Cardiac fibroblast (primary cell): ENCODE measurements around the genes RASSF4 and SYT15.

- RRBS: no CpG with 5 or more reads among the region's 6 CpGs
Measured at GRCh38 chr10:43456256-43456526, 19.3 kb downstream of the ZNF487 start.

DNA sequence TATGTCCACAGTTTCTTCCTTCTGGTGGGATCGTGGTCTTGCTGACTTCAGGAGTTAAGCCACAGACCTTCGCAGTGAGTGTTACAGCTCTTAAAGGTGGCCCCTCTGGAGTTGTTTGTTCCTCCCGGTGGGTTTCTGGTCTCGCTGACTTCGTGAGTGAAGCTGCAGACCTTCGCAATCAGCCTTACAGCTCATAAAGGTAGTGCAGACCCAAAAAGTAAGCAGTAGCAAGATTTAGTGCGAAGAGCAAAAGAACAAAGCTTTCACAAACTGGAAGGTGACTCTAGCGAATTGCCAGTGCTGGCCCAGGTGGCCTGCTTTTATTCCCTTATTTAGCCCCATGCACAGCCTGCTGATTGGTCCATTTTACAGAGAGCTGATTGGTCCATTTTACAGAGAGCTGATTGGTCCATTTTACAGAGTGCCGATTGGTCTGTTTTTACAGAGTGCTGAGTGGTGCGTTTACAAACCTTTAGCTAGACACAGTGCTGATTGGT, 111.0 kb upstream of the ZNF32 start:
- RRBS: no CpG with 5 or more reads among the region's 10 CpGs

DNA sequence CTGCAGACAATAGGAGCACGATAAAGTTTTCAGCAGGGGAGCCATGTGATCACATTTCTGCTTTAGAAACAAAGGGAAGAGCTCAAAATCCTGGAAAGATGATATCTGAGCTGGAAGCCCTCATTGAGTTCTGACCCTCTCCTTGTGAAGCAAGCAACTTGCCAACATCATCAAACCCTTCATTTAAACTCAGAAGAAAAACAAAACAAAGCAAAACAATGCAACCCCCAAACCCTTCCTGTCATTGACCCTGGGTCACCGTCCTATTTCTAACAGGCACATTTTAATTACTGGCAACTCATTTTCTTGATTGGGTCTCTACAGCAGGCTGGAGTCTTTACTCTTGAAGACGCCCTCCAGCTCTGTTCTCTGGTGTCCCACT, 198.3 kb upstream of the ZNF32 start:
- RRBS: no CpG with 5 or more reads among the region's 3 CpGs

GRCh38 chr10:43964922-43965518, 316.3 kb upstream of the ZNF32 start:
- RRBS: no CpG with 5 or more reads among the region's 10 CpGs

DNA sequence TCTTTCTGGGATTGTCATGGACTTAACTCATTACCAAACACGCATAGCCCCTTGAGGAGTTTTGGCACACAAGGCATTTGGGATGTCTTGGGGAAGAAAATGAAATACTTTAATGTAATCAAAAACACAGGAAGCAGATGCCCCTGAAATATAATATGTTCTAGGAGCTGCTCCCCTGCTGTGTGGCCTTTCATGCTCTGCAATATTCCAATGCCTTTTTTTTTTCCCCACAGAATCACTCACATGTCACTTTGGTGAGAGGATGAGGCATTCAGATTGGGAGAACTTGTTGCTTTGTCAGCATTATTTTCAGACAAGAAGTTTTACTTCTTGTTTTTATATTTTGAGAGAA, 53.2 kb upstream of the CXCL12 start:
- RRBS: no CpG with 5 or more reads among the region's 1 CpG

- RRBS: no CpG with 5 or more reads among the region's 6 CpGs
Measured at GRCh38 chr10:44857582-44857991, 53.5 kb upstream of the TMEM72 start.

- RRBS: no CpG with 5 or more reads among the region's 4 CpGs
Measured at GRCh38 chr10:44888830-44889289, 22.3 kb upstream of the TMEM72 start.

- RRBS: no CpG with 5 or more reads among the region's 3 CpGs
Measured at GRCh38 chr10:44937011-44937364, 22.6 kb upstream of the RASSF4 start.

- RRBS: 2% methylated on average over 13 of the region's 81 CpGs
Measured at GRCh38 chr10:44958896-44960177, at the start of gene RASSF4. TSS of gene RASSF4 (plus strand) at chr10:44959802.

DNA sequence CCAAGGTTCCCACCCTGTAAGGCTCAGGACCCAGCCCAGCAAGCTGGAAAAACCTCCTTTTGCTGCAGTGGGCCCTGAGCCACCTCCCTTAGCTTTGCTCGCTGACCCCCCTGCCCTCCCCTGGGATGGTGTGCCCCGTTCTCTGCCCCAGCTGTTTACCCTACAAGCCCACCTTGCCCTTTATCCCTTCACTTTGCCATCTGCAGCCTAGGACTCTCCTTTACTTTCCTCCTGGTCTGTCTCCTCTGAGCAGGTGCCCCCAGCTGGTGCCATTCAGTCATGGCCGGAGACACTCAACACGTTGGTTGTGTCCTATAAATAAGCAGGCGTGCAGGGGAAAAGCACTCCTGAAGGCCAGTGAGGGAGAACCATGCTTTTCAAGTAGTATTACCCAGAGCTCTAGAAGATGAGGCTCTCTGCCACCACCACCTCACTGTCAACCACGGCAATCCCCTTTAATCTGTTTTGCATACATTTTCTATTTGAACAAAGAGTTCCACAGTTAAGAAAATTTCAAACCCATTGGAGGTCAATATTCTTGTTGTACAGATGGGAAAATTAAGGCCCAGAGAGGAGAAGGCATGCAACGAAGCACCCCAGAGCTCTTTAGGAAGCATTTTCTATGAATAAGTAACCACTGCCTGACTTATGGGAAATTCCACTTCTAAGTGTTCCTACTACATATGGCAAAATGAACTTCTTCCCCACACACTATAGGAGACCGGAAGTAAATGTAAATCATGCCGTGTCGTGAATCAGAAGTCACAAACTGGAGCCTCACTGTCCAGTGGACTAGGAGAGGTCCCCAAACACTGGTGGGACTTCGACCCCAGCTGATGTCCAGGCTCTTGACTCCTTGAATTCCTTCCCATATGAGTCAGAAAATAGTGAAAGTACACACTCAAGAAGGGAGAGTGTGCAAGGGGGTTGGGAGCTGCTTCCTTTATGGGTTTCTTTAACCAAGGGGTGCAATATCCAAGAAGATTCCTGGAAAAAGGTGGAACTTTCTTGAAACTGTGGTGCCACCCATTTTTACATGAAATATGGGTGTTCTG, 6.3 kb downstream of the RASSF4 start:
- RRBS: no CpG with 5 or more reads among the region's 11 CpGs

DNA sequence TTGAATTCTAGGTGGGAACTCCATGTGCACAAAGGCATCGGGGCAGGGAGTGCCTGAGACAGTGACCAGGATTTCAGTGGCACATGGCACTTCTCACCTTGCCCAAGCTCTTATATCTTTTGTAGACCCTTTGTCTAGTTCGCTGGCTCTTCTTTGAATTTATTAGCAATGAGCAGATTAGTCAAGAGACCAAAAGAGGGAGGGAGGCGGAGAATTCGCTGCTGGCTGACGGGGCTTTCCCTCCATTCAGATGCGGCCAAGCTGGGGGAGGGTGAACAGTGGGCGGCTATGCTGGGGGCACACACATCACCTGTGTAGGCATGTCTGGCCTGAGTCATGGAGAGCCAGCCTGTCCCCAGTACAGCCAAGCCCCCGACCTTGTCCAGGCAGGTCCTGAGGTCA, 1.6 kb upstream of the DEPP1 start:
- RRBS: no CpG with 5 or more reads among the region's 8 CpGs

DNA sequence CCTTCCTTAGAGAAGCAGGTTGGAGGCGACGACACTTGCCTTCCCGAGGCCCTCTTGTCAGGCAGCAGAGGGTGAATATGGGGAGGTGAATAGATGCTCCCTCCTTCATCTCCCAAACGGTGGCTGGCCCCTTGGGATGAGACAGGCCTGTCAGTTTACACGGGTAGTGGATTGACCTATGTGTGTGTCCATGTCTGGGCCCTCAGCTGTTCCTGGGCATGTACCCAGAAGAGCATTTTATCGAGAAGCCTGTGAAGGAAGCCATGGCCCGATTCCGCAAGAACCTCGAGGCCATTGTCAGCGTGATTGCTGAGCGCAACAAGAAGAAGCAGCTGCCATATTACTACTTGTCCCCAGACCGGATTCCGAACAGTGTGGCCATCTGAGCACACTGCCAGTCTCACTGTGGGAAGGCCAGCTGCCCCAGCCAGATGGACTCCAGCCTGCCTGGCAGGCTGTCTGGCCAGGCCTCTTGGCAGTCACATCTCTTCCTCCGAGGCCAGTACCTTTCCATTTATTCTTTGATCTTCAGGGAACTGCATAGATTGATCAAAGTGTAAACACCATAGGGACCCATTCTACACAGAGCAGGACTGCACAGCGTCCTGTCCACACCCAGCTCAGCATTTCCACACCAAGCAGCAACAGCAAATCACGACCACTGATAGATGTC, 71.4 kb downstream of the ALOX5 start:
- RRBS: no CpG with 5 or more reads among the region's 16 CpGs

GRCh38 chr10:45557497-45558094, 22.4 kb upstream of the MARCHF8 start:
- RRBS: no CpG with 5 or more reads among the region's 4 CpGs

- RRBS: no CpG with 5 or more reads among the region's 5 CpGs
Measured at GRCh38 chr10:45993763-45994091, 21.4 kb downstream of the TIMM23 start.

- RRBS: no CpG with 5 or more reads among the region's 15 CpGs
Measured at GRCh38 chr10:46001425-46002672, 28.6 kb downstream of the NCOA4 start.

GRCh38 chr10:46539749-46540063, 16.8 kb downstream of the GPRIN2 start:
- RRBS: no CpG with 5 or more reads among the region's 5 CpGs

GRCh38 chr10:46578900-46579219, at the start of gene SYT15:
TSS of gene SYT15 (plus strand) at chr10:46579128.
- RRBS: 1% methylated on average over 14 of the region's 36 CpGs

DNA sequence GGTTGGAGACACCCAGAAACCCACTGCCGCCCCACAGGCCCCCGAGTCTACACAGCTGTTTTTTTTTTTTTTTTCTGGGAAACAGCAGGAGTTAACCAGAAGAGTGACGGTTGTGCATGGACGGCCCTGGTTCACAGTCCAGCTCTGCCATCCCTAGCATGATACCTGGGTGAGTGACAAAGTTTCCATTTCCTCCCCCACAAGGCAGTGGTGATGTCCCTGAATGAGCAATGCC, 154.5 kb upstream of the GDF10 start:
- RRBS: no CpG with 5 or more reads among the region's 4 CpGs

DNA sequence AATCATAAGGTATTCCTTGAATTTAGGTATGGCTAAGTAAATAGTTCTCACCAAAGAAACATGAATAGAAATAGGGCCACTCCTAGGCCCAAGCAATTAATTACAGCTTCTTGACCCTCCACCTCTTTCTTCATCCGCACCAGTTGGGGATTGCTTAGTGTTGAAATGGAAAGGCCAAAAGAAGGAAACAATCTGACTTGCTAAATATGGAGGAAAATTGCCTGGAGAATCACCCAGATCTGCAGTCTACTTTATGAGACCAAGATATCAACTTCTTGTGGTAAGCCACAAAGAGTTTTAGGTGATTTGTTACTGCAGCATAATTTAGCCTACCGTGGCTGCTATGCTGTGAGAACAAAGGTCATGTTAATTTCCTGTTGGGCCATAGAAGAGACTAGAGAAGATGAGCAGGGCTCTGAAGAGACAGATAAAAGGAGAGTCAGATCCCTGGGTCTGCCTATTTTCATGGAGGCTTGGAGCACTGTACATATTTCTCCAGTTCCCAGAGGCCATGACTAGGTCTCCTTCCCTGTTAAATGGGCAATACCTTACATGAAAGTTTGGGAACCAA, 93.4 kb upstream of the GDF10 start:
- RRBS: no CpG with 5 or more reads among the region's 2 CpGs

GRCh38 chr10:47406521-47407007, 22.5 kb upstream of the ZNF488 start:
- RRBS: no CpG with 5 or more reads among the region's 4 CpGs